ENCODE results near the genes FBXO2 and C1orf167.

DNA sequence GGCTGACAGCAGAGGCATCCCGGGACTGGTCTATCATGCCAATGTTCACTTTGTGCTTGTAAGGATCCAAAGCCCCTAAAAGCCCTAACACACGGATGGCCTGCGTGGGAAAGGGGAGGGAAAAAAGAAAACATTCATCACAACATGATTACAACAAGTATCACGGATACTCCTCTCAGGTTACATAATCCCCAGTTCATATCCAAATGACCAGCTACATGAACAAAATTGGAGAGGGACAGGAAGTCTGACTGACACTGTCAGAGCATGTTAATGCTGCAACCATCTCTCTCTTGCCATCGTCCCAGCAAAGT lies 31.4 kb downstream of the MTOR start:
- PRO-cap, result no peak

DNA sequence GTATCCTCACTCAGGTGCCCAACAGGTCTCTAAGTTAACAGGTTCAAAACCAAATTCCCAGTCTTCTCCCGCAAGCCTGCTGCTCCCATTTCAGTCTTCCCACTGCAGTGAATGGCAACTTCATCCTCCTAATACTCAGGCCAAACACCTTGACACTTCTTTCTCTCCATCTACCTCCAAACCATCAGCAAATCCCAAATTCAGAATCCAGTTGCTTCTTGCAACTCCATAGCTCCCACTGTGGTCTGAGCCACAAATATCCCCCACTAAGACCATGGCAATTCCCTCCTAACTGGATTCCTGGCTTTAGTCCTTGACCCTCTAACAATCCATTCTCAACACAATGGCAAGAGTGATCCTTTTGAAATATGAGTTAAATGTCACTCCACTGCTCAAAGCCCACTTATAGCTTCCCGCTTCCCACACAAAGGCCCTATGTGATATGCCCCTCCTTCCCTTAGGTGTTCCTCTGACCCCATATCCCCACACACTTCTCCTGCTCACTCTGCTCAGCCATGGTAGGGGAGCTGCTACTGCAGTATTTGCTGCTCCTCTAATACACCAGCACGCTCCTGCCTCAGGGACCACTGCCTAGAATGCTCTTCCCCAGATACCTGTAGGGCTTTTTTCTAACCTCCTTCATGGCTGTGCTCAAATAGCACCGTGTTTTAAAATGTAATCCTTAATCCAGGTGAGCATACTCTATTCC lies 11.5 kb downstream of the MTOR start:
- PRO-cap, result no peak

GRCh38 chr1:11255935-11256383 lies 6.4 kb downstream of the MTOR start:
- PRO-cap, result no peak

DNA sequence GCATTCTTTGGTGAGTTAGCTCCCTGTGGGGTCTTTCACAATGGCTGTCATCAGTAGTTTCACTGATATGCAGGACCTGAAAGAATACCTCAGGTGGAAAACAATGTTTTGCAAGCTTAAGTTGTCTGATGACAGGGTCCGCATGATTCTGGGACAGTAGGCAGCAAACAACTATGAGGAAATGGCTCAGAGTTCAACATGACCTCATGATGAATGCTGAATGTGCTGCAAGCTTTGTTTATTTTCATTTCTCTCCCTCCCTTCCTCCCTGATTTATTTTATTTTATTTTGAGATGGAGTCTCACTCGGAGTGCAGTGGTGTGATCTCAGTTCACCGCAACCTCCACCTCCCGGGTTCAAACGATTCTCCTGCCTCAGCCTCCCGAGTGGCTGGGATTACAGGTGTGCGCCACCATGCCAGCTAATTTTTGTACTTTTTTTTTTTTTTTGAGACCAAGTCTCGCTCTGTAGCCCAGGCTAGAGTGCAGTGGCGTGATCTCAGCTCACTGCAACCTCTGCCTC lies 5.2 kb upstream of the UBIAD1 start:
- PRO-cap, result no peak

GRCh38 chr1:11654071-11655195 lies at the start of gene FBXO2:
FBXO2 (minus strand) TSS chr1:11654429.
- PRO-cap, result bidirectional peak, plus-strand start at chr1:11654392, minus-strand start at chr1:11654431; bidirectional peak, plus-strand start at chr1:11654925, minus-strand start at chr1:11654775

DNA sequence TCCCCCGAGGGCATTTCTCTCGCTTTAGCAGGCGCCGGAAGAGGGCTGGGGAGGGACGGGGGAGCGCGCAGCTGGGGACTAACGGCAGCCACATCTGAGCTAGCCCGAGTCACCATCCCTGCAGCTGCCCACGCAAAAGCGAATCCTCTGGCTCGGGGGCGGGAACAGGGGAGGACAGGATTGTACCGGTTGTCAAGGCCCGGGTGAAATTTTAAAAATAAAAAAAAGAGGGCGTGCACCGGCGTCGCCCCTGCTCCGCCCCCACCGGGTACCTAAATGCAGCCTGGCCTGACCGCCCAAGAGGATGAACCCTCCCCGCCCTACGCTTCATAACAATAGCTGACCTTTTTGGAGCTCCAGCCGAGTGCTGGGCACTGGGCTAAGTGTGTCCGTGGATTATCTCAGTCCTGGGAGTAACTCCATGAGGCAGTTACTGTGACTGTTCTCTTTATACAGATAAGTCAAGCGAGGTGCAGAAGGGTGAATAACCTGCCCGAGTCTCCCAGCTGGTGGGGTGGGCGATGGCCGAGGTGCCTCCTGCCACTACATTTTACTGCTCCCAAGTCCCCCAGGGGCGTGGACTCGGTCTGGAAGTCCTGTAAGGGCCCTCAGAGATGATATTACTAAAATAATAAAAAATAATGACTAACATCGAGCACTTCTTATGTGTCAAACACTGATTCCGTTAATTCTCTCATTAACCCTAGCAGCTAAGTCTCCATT lies 607 bp upstream of the MAD2L2 start:
- PRO-cap, result no peak

GRCh38 chr1:11761834-11762459 lies at the start of gene C1orf167:
C1orf167 (plus strand) TSS chr1:11762193.
- PRO-cap, result no peak

- PRO-cap, result no peak
These were observed 8.2 kb downstream of the NPPA start for GRCh38 chr1:11839475-11839696.

- PRO-cap, result no peak
These were observed 5.4 kb downstream of the NPPA start for GRCh38 chr1:11841789-11843043.

DNA sequence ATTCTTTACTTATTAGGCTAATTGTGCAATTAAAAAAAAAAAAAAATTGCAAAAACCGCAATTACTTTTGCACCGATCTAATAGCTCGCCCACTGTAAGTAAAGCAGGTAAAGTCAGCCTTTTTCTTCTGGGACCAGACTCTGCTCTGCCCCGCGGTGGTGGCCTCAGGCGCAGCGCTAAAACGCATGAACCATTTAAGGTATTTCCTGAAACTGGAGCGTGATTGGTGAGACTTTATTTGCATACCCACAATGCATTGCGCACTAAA lies 18.6 kb downstream of the KIAA2013 start:
- PRO-cap, result no peak

DNA sequence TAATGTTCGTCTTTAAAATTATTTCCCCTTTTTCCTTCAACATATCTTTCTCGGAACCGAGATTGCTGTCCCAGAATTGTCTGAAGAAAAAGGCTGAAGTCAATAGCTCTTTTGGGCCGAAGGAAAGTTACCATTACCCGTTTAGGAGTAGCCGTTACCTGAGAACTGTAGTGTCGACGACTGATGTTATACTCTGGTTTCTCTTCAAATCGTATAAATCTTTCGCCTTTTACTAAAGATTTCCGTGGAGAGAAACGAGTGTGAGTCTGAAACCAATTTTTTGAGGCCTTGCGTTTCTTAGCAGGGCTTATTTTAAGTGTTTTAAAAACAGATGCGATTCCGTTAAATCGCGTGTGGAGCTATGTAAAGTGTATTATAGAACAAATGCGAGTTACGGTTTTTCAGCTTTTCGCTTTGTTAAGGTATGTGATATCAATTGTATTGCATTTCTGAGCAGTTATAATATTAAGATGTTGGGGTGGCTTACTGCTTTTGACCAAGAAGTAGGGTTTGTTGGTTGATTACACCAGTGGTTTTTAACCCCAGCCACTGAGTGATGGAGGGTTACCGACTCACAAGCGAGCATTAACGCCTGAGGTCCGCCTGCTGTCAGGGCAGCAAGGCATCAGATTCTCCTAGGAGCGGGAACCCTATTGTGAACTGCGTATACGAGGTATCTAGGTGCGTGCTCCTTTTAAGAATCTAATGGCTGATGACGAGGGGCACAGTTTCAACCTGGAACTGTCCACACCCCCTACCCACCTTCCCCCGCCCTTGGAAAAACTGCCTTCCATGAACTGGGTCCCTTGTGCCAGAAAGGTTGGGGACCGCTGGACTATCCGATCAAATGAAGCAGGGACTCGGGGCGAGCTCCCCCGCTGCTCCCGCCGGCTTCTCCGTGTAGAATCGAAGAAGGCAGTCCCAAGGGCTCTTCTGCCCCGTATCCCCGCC lies 18.0 kb downstream of the KIAA2013 start:
- PRO-cap, result unidirectional peak, plus-strand start at position 189 of the sequence

- PRO-cap, result no peak
These were observed 3.8 kb downstream of the MFN2 start for GRCh38 chr1:11984011-11984519.

- PRO-cap, result no peak
These were observed 4.8 kb upstream of the MIIP start for GRCh38 chr1:12014108-12015366.

DNA sequence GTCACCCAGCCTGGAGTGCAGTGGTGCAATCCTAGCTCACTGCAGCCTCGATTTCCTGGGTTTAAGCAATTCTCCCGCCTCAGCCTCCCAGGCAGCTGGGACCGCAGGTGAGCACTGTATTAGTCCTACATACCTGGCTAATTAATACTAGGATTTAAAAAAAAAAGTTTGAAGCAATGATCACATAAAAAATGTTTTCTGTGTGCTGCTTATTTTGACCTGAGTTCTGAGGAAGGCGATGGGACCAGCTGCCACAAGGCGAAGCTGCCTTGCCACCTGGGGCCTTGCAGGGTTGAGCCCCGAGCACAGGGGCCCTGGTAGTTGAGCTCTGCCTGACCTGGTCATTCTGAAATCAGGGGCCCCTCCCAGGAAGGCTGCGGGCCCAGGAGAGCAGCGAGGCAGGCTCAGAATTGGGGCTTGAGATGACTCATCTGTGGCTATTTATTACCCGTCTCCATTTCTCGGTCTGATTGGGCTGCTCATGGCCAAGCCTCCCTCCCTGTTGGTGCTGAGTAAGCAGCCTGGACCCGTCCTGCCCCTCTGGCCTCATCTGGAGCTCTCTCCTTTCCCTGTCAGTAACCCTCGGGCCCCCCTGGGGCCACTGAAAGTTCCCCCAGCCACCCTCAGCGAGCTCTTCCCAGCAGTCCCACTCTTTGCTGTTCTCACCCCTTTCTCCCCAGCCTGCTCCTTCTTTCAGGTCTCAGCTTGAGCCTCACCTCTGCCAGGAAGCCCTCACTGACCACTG lies 11.2 kb upstream of the TNFRSF8 start:
- PRO-cap, result no peak

GRCh38 chr1:12137034-12137277 lies 29.8 kb upstream of the TNFRSF1B start:
- PRO-cap, result no peak

DNA sequence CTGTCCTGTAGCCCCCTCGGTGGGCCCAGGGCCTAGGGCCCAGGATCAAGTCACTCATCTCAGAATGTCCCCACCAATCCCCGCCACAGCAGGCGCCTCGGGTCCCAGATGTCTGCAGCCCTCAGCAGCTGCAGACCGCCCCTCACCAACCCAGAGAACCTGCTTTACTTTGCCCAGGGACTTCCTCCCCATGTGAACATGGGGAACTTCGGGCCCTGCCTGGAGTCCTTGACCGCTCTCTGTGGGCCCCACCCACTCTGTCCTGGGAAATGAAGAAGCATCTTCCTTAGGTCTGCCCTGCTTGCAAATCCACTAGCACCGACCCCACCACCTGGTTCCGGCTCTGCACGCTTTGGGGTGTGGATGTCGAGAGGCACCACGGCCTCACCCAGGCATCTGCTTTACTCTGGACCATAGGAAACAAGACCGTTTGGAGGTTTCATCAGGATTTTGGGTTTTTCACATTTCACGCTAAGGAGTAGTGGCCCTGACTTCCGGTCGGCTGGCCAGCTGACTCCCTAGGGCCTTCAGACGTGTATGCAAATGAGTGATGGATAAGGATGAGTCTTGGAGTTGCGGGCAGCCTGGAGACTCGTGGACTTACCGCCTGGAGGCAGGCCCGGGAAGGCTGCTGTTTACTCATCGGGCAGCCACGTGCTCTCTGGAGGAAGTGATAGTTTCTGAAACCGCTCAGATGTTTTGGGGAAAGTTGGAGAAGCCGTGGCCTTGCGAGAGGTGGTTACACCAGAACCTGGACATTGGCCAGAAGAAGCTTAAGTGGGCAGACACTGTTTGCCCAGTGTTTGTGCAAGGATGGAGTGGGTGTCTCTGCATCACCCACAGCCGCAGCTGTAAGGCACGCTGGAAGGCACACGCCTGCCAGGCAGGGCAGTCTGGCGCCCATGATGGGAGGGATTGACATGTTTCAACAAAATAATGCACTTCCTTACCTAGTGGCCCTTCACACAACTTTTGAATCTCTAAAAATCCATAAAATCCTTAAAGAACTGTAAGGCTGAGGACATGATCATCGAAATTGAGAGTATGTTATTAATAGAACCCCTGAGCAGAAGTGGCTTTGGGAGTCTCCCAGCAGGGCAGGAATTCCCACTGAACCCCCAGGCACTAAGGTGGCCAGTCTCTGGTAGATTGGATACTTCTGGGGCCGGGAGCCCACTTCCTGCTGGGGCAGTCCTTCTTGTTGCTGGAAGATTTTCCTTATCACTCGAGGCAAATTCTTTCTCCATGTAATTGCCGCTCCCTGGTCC lies 23.2 kb upstream of the TNFRSF1B start:
- PRO-cap, result unidirectional peak, minus-strand start at position 1 of the sequence

DNA sequence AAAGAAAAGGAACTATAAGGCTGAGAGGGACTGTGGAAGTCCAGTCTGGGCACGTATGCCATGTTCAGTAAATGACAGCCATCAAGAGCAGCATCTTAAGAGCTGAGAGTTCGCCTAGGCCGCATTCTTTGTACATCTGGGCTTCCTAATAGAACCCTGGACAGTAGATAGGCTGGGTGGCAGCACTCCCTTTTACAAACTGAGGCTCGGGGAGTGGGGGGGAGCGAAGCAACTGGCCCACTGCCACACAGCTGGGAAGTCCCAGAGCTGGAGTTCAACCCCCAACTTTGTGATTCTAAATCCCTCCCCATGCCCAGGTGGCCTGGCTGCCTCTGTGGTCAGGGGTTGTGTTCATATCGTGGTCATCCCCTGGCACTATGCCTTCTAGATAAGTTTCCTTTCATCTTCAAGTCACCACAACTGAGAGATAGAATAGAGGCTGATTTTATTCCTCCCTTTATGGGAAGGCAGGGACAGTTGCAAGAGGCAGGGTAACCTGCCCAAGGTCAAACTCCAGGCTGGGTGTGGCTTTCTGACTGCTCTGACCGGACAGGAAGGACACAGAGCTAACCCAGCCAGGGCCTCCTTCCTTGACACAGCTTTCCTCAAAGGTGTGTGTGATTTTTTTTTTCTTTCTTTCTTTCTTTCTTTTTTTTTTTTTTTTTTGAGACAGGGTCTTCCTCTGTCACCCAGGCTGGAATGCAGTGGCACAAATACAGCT lies 18.6 kb upstream of the TNFRSF1B start:
- PRO-cap, result no peak

DNA sequence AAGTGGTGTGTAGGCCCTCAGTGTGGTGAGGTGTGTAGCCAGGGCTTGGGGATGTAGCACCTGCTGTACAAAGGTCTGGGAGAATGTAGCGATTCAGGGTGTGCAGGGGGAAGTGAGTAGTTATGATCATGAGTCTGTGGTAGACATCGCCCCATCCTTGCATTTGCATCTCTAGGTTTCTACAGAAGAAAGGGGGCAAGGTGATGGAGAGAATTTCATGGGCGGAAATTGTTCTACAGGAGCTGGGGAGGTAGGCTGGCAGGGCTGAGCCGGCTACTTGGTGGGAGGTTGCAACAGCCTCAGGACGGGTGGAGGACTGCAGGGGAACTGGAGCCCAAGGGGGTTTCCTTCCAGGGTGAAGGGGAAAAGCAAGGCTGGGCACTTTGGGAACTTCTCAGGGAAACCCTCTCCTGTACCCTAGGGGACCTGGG lies 14.7 kb upstream of the TNFRSF1B start:
- PRO-cap, result no peak

GRCh38 chr1:12178477-12178828 lies 11.7 kb downstream of the TNFRSF1B start:
- PRO-cap, result no peak

GRCh38 chr1:12190776-12191486 lies 24.1 kb downstream of the TNFRSF1B start:
- PRO-cap, result no peak